Heart (tissue), 3 donors: ENCODE data around the genes OR2T5 and OR2G6.

DNA sequence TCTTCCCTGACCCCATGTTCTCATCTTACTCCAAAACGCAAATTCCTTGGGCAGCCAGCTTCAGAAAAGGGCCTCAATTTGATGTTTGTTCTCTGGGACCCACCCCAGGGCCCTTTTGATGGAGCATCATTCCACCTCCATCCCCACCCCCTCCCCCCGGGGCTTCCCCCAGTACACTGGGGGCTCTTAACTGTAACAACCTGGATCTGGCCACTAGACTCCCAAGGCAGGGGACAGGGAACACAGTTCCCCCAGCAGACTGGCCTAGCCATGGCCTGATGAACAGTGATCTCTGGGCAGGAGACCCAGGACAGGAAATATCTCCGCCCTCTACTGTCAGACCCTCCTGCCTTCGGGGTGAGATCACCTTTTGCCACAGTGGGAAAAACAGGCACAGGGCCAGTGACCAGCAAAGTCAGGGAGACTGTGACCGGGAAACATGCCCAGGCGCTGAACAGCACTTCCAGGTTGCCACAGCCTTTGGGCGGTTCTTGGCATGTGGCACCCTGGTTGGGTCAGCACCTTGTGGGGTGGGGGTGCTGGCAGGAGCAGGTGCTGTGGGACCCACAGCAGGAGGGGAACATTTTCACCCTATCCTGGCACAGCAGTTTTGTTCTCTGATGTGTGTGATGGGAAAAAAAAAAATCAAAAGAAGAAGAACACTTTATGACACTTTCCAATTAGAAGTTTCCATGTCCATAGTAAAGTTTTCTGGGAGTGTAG is 8.9 kb upstream of the ZNF669 start:
- RAMPAGE, long total RNA, 2 experiments = no peak in any of the 2 experiments

DNA sequence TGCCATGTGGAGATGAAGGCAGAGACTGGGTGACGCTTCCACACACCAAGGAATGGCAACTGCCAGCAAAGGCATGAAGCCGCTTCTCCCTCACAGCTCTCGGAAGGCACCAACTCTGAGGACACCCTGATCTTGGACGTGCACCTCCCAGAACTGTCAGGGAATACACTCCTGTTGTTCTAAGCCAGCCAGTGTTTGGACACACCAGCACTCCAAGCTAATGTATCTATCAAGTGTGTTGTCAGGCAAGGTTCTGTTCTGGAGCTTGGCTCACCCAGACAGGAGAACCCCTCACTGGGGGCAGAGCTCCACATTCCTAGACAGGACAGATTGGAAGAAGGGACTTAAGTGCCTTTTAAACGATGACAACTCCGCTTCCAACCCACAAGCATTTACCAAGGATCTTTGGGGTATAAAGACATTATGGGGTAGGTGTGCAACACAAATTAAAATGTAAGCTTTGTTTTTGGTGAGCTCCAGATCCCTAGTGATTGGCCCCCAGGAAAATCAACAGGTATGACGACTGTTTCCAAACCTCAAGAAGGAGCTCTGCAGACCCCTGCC is 32.3 kb downstream of the ZNF496 start:
- RAMPAGE, long total RNA, 2 experiments = no peak in any of the 2 experiments

DNA sequence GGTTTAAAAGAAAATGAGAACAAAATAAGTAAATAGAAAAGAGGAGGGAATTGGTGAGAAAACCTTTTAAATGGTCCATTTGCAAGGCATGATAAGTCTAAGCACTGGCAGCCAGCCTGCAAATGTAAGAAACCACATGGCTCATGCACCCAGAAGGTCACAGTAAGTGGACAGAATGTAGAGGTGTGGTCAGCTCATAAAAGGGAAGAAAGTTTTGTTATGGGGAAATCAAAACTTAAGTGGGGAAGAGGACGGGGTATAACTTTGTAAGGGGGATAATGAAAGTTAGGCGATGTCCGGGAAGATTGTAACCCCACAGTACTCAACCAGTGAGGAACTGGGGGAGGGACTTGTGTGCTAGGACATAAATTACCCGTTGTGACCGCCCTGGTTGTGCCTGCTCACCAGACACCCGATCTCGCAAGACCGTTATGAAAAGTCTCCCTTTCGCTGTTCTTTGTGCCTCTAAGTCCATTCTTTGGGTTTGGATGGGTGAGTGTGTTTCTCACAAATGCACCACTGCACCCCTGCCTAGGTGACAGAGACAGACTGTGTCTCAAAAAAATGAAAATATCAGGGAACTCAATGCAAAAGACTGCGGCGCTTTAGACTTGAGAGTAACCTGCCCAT is 28.5 kb upstream of the ZNF496 start:
- RAMPAGE, long total RNA, 2 experiments = no peak in any of the 2 experiments

- RAMPAGE, long total RNA, 2 experiments = no peak in any of the 2 experiments
These were observed 5.5 kb downstream of the OR2C3 start for GRCh38 chr1:247530588-247531225.

DNA sequence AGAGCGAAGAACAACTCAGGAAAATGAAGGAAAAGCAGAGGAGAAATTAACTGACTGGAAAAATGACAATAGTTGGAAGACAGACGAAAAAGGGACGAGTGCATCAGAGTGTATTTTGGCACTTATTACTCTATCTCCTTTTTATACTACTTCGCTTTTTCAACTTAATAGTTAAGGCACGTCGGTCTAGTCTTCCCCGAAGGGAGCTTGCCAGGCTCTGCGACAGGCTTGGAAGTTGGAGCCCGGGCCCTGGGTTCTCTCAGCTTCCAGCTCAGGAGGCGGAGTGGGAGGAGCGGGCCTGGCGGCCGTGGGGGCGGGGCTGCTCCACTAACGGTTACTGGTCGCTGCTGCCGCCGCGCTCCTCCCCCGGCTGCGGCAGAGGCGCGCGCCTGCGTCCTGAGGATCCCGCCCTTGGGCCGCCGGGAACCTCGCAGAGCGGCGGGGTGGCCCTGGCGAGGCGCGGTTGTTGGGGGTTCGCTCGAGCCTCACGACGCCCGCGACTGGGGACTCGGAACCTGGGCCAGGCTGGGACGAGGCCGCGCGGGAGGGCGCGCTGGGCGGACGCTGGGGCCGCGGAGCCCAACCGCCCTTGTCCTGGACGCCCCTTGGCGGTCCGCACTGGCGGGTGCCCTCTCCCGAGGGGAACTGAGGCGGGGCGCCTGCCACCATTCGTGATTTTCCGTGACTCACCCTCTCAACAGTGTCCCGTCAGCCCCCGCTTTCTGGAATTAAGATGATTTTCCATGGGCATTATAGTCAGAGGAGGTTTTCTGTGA is 22.4 kb downstream of the OR14L1P start:
- RAMPAGE, long total RNA, 2 experiments = no peak in any of the 2 experiments

- RAMPAGE, long total RNA, 2 experiments = no peak in any of the 2 experiments
These were observed 11.6 kb upstream of the OR2L8 start for GRCh38 chr1:247936919-247937667.

DNA sequence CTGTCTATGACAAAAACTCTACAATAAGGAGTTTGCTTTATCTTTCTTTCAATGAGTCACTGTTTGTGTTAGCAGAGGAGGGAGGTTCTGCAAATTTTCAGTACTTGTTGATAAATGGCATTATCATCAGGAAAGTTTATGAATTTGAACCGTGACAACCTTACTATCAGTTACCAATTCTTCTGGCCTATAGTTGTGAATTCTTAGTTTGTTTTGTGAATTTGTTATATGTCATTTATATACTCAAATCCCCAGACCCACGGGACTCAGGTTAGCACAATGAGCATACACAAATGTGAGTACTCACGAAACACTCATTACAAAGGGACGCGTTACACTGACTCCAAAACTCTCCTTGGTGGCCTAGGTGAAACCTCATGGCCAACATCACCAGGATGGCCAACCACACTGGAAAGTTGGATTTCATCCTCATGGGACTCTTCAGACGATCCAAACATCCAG is at the start of gene OR2T5:
TSS of gene OR2T5 (plus strand) at position 378 of the 462 bp plus-strand sequence.
- RAMPAGE, long total RNA, 2 experiments = no peak in any of the 2 experiments

GRCh38 chr1:248507895-248508132 is at the start of gene OR2G6:
Gene OR2G6, plus strand, starts transcription at chr1:248508073.
- RAMPAGE, long total RNA, 2 experiments = no peak in any of the 2 experiments

GRCh38 chr1:248757656-248758230 is 2.2 kb upstream of the LYPD8 start:
- RAMPAGE, long total RNA, 2 experiments = no peak in any of the 2 experiments

- RAMPAGE, long total RNA, 2 experiments = no peak in any of the 2 experiments
These were observed 3.9 kb downstream of the ZNF672 start for GRCh38 chr1:248841763-248842444.

GRCh38 chr1:248919181-248919380 is 13.0 kb downstream of the PGBD2 start:
- RAMPAGE, long total RNA, 2 experiments = no peak in any of the 2 experiments